ENCODE results near the genes SOCS7, ARHGAP23 and EPOP.

GRCh38 chr17:36690583-36690799 lies 89.1 kb downstream of the MRM1 start:
- PRO-cap, result no peak
- RRBS, result no CpG with 5 or more reads among the region's 1 CpG

GRCh38 chr17:36933614-36934771 lies 3.3 kb upstream of the LHX1 start:
- PRO-cap, result no peak
- RRBS, result no CpG with 5 or more reads among the region's 53 CpGs

GRCh38 chr17:37087231-37087706 lies 138.5 kb downstream of the AATF start:
- PRO-cap, result no peak
- RRBS, result no CpG with 5 or more reads among the region's 6 CpGs

GRCh38 chr17:37107507-37107945 lies 158.8 kb downstream of the AATF start:
- PRO-cap, result no peak
- RRBS, result no CpG with 5 or more reads among the region's 5 CpGs

- PRO-cap, result no peak
- RRBS, result no CpG with 5 or more reads among the region's 13 CpGs
Observed at GRCh38 chr17:37143702-37144502, 195.1 kb downstream of the AATF start.

- PRO-cap, result no peak
- RRBS, result no CpG with 5 or more reads among the region's 5 CpGs
Observed at GRCh38 chr17:37197481-37198279, 178.1 kb upstream of the C17orf78 start.

- PRO-cap, result no peak
- RRBS, result no CpG with 5 or more reads among the region's 4 CpGs
Observed at GRCh38 chr17:37273262-37274164, 102.3 kb upstream of the C17orf78 start.

- PRO-cap, result no peak
- RRBS, result no CpG with 5 or more reads among the region's 9 CpGs
Observed at GRCh38 chr17:37433435-37433926, 26.8 kb downstream of the TADA2A start.

- PRO-cap, result no peak
- RRBS, result no CpG with 5 or more reads among the region's 8 CpGs
Observed at GRCh38 chr17:37449939-37450838, 39.5 kb upstream of the DUSP14 start.

GRCh38 chr17:37671176-37671786 lies 28.0 kb upstream of the DDX52 start:
- PRO-cap, result no peak
- RRBS, result no CpG with 5 or more reads among the region's 7 CpGs

DNA sequence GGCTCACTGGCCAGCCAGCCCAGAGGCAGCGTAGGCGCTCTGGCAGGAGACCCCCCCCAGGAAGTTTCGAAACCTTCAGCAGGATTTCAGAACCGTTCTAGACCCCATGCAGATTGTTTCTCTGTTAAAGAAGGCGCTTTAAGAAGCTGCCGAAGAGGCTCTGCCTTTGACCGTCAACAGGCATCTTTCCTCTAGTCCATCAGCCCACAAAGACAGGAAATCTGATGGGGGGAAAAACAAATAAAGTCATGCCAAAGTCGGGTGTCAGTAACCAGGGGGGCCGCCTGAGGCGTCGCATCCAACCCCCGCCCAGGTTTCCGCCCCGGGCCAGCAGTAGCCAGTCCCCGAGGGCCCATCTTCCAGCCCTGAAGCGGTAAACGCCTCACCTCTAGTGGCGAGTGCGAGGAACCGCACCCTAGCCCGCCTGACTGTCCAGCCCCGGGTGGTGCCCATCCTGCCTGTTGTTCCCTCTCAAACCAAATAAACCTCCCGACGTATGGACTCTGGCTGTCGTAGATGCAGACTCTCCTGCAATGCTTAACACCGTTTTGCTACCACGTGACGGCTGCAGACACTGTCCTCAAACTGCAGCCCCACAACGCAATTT lies 79.6 kb upstream of the TBC1D3K start:
- PRO-cap, result no peak
- RRBS, result no CpG with 5 or more reads among the region's 29 CpGs

DNA sequence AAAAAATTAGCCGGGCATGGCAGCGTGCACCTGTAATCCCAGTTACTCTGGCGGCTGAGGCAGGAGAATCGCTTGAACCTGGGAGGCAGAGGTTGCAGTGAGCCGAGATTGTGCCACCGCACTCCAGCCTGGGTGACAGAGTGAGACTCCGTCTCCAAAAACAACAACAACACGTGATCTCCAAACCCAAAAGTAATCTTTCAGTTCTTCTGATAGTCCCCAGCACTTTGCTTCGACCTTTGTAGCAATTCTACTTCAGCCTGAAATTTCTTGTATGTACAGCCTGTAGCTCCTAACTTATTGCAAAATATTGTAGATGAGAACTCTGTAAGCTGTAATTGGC lies 1.4 kb upstream of the MRPL45 start:
- PRO-cap, result no peak
- RRBS, result no CpG with 5 or more reads among the region's 9 CpGs

DNA sequence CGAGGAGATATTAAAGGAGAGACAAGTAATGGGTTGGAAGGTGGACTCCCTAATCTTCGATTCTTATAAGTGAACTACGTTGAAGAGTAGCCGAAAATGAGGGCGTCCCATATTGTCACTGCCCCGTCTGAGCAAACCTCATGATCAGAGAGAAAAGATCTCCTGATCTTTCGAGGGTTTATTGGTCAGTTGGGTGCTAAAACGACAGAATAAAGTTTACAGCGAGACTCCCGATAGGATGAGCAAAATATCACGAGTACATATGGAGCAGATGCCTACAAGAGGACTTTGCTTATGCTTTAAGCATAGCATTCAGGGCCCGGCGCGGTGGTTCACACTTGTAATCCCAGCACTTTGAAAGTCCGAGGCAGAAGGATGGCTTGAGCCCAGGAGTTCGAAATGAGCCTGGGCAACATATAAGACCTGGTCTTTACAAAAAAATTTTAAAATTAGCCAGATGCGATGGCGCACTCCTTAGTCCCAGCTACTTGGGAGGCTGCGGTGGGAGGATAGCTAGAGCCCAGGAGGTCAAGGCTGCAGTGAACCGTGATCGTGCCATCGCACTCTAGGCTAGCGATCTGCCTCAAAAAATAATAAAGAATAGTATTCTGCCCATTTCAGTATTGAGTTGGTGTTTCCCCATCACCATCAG lies 658 bp downstream of the MRPL45 start:
- PRO-cap, result bidirectional peak, plus-strand start at position 306 of the sequence, minus-strand start at position 129 of the sequence
- RRBS, result no CpG with 5 or more reads among the region's 23 CpGs

DNA sequence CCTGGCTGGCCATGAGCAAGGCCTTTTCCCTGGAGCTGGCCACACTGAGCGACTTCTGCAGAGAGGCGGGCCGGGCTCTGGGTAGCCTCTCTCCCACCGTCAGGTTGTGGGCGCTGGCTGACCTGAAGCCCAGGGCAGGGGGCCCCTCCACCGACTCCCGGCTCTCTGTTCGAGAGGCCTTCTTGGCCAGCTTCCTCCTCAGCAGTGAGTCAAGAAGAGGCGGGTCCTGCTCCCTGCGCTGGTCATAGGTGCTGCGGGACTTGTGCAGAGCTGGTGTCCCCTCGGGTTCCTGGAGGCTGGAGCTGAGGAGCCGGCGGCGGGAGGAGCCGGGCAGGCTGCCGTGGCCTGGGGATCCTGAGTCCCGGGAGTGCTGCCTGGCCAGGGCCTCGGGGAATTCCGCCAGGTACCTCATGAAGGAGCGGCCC lies 12.7 kb downstream of the GPR179 start:
- PRO-cap, result no peak
- RRBS, result no CpG with 5 or more reads among the region's 21 CpGs

DNA sequence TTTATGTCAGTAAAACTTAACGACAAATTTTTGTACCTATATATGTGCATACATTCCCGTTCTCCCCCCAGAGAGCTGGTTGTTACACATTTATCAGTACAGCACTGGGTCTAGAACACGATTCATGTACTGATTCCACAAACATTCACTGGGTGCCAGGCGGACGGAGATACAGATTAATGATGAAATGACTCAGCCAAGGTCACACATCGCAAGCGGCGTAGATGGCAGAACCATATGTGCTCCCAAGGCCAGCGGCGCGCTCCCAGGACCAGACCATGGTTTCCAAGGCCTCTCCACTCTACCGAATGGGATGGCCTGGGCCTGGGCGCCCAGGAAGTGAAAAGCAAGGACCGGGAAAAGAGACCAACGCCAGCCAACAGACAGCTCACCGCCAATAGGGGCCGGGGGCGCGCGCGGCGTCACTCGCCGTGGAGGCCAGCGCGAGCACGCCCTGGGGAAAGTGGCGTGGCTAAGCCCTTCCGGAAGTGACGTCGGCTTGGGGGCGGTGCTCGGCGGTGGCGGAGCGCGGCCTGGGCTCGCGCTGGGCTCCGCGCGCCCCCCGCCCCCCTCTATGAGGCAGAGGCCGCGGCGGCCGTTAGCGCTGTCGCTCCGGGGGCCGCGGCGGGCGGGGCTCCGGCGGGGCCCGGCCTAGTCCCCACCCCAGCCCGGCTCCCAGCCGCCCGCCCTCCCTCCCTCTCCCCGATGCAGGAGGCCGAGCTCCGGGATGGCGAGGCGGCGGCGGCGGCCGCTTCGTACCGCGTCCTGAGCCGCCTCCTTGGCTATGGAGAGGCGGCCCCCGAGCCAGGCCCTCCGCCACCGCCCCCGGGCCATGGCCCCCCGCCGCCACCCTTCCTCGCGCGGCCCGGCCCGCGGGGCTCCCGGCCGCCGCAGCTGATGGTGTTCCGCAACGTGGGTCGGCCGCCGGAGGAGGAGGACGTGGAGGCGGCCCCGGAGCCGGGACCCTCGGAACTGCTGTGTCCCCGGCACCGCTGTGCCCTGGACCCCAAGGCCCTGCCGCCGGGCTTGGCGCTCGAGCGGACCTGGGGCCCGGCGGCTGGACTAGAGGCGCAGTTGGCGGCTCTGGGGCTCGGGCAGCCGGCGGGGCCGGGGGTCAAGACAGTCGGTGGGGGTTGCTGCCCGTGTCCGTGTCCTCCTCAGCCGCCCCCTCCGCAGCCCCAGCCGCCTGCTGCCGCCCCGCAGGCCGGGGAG lies at the start of gene SOCS7:
TSS of gene SOCS7 (plus strand) at position 497 of the 1,212 bp plus-strand sequence.
- PRO-cap, result bidirectional peak, plus-strand start at position 497 of the sequence, minus-strand start at position 465 of the sequence
- RRBS, result no CpG with 5 or more reads among the region's 123 CpGs

DNA sequence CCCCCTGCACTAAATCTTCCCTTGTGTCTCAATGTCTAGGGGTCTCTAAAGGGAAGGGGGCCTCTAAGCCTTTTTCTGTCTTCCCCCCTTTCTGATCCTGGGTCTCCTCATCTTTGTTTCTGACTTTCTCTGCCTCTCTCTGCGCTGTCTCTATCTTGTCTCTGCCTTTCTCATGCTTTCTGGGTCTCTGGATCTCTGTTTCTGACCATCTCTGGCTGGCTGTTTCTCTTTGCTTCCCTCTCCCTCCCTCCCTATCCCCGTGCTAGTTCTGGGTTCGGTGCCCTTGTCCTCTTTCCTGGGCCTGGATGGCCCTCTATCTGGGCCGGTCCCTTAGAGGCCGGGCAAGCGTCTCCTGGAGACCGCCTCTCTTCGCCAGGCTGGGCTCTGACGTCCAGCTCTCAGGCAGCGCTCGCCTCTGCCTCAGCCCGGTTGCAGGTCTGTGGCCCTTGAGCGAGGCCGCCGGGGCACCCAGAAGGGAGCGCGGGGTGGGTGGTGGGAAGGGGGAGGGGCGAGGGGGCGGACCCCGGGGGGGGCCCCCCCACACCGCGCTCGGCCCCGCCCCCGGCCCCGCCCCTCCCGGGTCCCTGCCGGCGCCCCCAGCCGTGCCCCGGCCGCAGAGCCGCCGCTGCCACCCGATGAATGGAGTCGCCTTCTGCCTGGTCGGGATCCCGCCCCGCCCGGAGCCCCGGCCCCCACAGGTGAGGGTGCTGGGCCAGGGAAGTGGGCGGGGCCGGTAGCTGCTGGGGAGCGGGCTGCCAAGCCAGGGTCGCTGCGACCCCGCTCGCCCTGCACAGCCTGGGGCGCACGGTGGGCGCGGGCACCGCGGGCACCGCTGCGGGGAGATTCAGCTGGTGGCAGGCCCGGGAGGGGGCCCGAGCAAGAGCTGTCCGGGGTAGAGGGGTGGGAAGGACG lies at the start of gene ARHGAP23:
TSS of gene ARHGAP23 (plus strand) at position 614 of the 912 bp plus-strand sequence.
- PRO-cap, result bidirectional peak, plus-strand start at position 616 of the sequence, minus-strand start at position 441 of the sequence
- RRBS, result no CpG with 5 or more reads among the region's 60 CpGs

DNA sequence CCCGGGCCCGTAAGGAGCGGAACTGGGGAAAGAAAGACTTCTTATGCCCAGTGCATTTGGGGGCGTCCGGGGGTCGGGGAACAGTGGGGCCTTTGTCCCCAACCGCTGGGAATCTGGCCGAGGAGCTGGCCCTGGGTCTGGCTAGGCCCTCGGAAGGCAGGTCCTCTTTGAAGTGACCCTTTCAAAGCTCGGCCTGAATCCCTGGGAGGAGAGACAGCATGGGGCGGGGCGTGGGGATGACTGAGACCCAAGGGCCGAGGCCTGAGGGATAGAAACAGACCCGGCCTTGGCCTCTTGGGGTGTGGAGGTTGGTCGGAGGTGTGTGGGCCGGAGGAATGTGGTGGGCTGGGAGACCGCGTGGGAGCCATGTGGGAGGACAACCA lies 6.0 kb downstream of the ARHGAP23 start:
- PRO-cap, result no peak
- RRBS, result no CpG with 5 or more reads among the region's 18 CpGs

GRCh38 chr17:38449192-38449902 lies 21.1 kb downstream of the ARHGAP23 start:
- PRO-cap, result no peak
- RRBS, result no CpG with 5 or more reads among the region's 18 CpGs

GRCh38 chr17:38606888-38607465 lies 1.2 kb upstream of the SRCIN1 start:
- PRO-cap, result no peak
- RRBS, result no CpG with 5 or more reads among the region's 5 CpGs

DNA sequence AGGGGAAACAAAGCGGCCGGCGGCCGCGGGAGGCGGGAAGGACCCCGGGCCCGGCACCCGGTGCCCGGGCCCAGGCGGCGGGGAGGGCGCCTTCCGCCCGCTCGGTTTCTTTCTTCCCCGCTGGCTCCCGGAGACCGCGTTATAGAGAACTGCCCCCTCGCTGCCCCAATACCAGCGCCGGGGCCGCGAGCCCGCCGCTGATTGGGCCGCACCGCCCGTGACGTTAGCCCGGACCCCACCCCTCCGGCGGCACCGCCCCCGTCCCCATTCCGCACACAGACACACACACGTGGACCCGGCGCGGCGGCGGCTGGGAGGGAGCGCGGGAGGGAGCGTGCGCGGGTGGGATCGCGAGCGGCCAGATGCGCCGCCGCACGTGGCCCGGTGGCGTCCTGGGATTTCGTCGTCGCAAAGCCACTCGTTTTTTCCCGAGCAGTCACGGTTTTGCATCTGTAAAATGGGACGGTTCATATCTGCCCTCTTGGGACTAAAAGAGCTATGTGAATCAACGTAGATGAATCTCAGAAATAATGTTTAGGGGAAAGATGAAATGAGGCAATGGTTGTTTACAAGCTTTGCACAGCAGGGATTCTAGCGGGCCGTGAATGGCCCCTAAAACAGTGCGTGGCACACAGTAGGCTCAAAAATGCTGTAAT lies at the start of gene EPOP:
TSS of gene EPOP (minus strand) at position 151 of the 656 bp plus-strand sequence.
- PRO-cap, result bidirectional peak, plus-strand start at position 361 of the sequence, minus-strand start at position 143 of the sequence
- RRBS, result no CpG with 5 or more reads among the region's 68 CpGs